Temporal lobe (tissue), 2 donors: ENCODE measurements around a stretch of chr3.

- RAMPAGE, long total RNA = no peak
These were observed 21.9 kb downstream of the OXNAD1 start for GRCh38 chr3:16286659-16287561.

DNA sequence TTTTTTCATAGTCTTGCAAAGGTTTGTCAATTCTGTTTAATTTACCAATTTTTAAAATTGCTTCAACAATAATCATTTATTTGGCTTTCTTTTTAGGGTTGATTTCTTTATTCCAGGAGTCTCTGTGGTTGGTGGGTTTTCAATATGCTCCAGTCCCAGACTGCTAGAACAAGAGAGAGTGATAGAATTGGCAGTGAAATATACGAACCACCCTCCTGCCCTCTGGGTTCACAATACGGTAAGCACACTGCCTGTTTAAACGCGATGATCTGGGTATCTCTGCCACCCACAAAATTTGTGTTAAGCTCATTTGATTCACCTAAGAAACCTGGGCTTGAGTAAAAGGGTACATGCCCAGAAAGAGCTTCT is 29.7 kb downstream of the OXNAD1 start:
- RAMPAGE, long total RNA = no peak

GRCh38 chr3:16326360-16327430 is 61.7 kb downstream of the OXNAD1 start:
- RAMPAGE, long total RNA = no peak

- RAMPAGE, long total RNA = no peak
These were observed 112.9 kb downstream of the OXNAD1 start for GRCh38 chr3:16377830-16378326.

- RAMPAGE, long total RNA = no peak
These were observed 64.9 kb downstream of the RFTN1 start for GRCh38 chr3:16448378-16449134.

DNA sequence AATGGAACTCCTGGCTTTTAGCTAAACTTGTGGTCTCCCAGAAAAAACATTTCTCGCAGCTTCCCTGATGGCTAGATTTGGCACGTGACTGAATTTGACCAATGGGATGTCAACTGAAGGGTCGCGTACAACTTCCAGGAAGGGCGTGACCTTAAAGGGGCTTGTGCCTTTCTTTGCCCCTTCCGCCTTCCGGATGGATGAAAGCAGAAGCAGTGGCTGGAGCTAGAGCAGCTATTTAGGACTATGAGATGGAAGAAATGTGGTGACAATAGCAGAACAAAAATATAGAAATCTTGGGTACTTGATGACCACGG is 22.6 kb upstream of the RFTN1 start:
- RAMPAGE, long total RNA = no peak

GRCh38 chr3:16800386-16800585 is 84.5 kb upstream of the PLCL2 start:
- RAMPAGE, long total RNA = no peak

- RAMPAGE, long total RNA = no peak
These were observed 42.9 kb upstream of the PLCL2 start for GRCh38 chr3:16841841-16842178.

GRCh38 chr3:16924028-16924302 is 39.2 kb downstream of the PLCL2 start:
- RAMPAGE, long total RNA = no peak

DNA sequence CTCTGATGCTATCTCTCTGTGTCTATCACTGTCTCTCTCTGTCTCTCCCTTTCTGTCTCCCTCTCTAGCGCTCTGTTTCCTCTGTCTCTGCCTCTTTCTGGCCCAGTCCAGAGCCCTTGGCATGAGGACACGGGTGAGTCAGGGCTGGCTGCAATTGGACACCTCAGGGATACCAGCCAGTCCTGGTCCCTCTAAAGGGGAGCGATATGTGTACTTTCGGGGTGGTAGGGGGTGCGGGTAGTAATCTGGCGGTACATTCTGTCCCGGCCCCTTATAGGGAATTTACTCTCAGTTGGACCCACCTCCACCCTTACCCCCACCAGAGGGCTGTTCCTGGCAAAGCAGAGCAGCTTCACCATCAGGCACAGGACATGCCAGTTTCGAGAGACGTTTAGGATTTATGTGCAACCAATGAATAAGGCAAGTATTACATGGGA is 255.9 kb downstream of the PLCL2 start:
- RAMPAGE, long total RNA = no peak

- RAMPAGE, long total RNA = no peak
These were observed 266.8 kb downstream of the PLCL2 start for GRCh38 chr3:17151403-17152197.

GRCh38 chr3:17218875-17219448 is 334.2 kb downstream of the PLCL2 start:
- RAMPAGE, long total RNA = no peak

GRCh38 chr3:17708511-17708969 is 33.9 kb downstream of the TBC1D5 start:
- RAMPAGE, long total RNA = no peak

GRCh38 chr3:17740607-17741277 is 1.7 kb downstream of the TBC1D5 start:
- RAMPAGE, long total RNA = no peak

- RAMPAGE, long total RNA = no peak
These were observed 2.2 kb downstream of the SATB1 start for GRCh38 chr3:18422923-18423292.

GRCh38 chr3:18440499-18440900 is 15.4 kb upstream of the SATB1 start:
- RAMPAGE, long total RNA = no peak

DNA sequence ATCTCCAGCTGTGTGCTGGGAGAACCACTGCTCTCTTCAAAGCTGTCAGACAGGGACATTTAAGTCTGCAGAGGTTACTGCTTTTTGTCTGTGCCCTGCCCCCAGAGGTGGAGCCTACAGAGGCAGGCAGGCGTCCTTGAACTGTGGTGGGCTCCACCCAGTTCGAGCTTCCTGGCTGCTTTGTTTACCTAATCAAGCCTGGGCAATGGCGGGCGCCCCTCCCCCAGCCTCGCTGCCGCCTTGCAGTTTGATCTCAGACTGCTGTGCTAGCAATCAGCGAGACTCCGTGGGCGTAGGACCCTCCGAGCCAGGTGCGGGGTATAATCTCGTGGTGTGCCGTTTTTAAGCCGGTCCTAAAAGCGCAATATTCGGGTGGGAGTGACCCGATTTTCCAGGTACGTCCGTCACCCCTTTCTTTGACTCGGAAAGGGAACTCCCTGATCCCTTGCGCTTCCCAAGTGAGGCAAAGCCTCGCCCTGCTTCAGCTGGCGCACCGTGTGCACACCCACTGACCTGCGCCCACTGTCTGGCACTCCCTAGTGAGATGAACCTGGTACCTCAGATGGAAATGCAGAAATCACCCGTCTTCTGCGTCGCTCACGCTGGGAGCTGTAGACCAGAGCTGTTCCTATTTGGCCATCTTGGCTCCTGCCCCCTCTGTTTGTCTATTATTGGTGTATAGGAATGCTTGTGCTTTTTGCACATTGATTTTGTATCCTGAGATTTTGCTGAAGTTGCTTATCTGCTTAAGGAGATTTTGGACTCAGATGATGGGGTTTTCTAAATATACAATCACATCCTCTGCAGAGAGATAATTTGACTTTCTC is 45.4 kb upstream of the KCNH8 start:
- RAMPAGE, long total RNA = no peak

GRCh38 chr3:21419016-21419432 is 332.0 kb downstream of the ZNF385D start:
- RAMPAGE, long total RNA = no peak

DNA sequence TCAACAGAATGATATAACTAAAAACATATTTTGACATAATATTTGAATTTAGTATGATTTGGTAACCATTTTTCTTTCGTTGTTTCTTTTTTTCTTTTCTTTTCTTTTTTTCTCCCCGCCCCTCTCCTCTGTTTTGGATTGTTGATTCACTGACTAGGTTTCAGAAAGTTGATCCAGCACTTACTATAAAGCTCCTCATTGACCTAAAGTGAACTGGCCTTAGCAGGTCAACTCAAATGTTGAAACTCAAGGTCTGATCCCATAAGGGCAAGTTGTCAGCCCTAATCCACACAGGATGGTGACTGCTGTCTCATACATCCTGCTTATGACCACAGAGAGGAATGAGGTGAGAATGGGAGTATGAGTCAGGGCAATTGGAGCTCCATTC is 78.9 kb downstream of the ZNF385D start:
- RAMPAGE, long total RNA = no peak

GRCh38 chr3:23264566-23265283 is 61.6 kb downstream of the UBE2E2 start:
- RAMPAGE, long total RNA = no peak